ENCODE results near the gene CASS4.

GRCh38 chr20:54208229-54209147, 601 bp downstream of the PFDN4 start:
- PRO-cap, result unidirectional peak, plus-strand start at chr20:54208360

GRCh38 chr20:54409956-54410239, 65.5 kb upstream of the DOK5 start:
- PRO-cap, result no peak

- PRO-cap, result no peak
These were observed 49.4 kb downstream of the DOK5 start for GRCh38 chr20:54524672-54525329.

DNA sequence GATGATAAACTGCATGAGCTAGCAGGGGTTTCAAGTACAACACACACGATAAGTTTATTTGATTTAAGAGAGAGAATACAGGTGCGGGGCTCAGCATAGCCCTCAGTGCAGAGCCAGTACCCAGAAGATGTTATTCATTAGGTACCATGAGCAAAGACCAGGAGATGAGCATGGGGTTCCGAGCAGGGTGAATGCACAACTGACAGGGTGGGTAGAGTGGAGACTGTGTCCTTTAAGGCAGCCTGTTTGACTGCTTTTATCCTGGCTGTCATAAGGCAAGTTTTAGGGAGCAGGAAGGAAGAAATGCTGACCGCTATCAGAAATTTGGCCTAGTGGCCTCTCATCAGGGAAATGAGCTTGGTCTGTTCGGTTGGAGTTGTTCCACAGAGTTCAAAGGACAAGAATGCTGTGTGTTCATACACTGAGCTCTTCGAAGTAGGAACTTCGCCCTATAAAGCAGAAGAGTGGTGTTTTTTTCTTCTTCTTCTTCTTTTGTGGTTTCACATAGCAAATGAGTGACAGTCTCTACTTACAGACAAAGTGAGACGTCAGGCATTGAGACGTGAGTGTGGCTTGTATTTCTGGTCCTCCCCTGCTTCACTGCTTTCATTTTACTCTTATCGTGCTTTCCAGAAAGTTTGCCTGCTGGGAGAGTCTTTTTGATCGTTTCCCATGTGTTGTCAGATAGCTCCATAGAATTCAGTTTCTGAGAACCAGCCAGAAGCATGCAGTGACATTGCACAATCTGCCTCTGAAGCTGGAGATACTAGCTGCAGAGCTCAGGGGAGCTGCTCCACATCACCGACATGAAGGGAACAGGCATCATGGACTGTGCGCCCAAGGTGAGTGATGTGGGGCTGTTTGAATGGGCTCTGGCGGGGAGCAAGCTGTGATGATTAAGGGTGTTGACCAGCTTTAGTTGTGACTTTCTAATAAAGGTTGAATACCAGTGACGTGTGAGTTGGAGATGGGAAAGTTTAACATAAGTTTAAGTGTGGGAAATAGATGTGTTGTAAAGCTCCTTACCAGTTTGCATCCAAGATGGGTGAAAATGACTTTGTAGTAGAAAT, at the start of gene CASS4:
TSS of gene CASS4 (plus strand) at position 608 of the 1,070 bp plus-strand sequence.
- PRO-cap, result no peak

DNA sequence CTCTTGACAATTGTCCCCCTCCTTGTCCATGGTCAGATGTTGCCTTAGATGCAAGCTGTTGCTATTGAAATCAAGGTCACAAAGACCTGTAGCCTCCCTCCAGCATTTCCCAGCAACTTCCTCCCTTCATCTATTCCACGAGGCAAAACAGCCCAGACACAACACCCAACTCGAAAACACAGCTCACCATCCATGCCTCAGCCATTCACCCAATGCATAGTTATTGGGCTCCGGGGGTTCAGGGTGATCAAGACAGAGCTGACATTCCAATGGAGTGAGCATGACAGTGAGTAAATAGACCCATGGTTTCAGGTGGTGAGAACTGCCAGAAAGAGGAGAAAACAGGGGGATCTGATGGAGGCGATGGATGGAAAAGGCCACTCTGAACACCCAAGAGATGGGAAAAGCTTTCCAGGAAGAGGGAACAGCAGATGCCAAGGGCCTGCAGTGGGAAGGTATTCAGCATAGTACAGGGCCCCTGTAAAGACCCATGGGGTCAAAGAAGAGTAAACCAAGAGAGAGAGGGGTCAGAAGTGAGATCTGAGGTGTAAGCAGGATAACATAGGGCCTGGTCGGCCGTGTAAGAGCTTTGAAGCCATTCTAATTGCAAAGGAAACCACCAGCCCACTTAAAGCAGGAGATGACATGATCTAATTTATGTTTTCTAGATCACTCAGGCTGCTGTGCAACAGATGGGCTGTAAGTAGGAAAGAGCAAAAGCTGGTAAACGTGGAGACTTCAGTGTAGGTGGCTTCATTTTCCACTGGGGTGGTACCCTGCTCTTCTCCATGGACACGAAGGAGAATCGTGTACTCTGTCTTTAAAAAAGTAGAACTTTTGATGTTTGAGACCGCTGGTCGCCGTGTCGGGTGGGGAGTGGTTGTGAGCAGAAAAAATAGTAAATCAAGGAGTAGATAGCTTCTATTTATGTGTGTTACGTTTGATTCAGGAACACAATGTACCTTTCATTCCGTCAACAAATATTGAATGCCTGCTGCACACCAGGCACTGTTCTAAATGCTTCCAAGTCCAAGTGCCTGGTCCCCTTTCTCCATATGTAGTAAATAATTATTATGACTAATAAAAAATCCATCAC, 6.1 kb downstream of the CASS4 start:
- PRO-cap, result no peak

DNA sequence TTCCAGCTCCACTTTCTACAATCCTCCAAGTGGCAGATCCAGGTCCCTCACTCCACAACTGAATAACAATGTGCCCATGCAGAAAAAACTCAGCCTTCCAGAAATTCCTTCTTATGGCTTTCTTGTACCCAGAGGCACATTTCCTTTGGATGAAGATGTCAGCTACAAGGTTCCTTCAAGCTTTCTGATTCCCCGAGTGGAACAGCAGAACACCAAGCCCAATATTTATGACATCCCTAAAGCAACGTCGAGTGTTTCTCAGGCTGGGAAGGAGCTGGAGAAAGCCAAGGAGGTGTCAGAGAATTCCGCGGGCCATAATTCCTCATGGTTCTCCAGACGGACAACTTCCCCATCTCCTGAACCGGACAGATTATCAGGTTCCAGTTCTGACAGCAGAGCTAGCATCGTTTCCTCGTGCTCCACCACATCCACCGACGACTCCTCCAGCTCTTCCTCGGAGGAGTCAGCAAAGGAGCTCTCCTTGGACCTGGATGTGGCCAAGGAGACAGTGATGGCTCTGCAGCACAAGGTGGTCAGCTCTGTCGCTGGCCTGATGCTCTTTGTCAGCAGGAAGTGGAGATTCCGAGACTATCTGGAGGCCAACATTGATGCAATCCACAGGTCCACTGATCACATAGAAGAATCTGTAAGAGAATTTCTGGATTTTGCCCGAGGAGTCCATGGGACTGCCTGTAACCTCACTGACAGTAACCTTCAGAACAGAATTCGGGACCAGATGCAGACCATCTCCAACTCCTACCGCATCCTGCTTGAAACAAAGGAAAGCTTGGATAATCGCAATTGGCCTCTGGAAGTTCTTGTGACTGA, 16.2 kb upstream of the RTF2 start:
- PRO-cap, result no peak

GRCh38 chr20:56808440-56809419, 179.6 kb downstream of the TFAP2C start:
- PRO-cap, result no peak

DNA sequence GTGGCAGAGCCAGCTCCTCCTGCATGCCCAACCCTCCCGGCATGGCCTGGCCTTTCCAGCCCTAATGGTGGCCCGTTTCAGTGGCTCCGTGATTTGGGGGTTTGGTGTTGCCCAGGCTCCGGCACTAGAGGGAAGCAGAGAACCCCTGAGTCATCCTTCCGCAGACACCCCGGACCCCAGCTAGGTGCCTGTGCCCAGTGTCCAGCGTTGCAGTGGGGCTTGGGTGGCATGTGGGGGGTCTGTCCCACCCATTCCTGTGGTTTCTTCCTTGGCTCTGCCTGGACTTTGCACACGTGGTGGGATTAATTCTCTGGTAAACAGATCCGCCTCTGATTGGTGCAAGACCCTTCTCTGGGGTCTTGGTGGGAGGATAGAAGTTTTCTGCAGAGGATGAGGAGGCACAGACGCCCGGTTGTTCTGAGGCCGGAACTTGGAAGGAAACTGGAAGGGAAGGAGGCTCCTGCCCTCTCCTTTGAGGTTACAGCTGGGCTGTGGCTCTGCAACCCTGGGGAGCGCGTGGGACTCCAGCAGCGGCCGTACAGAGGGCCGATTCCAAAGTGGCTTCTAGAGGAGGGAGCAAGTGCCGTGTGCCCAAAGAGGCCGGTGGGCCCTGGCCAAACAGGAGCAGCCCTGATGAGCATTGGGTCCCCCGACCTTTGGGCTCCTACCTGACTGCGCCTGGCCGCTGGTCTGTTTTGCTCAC, 9.4 kb downstream of the RBM38 start:
- PRO-cap, result no peak

DNA sequence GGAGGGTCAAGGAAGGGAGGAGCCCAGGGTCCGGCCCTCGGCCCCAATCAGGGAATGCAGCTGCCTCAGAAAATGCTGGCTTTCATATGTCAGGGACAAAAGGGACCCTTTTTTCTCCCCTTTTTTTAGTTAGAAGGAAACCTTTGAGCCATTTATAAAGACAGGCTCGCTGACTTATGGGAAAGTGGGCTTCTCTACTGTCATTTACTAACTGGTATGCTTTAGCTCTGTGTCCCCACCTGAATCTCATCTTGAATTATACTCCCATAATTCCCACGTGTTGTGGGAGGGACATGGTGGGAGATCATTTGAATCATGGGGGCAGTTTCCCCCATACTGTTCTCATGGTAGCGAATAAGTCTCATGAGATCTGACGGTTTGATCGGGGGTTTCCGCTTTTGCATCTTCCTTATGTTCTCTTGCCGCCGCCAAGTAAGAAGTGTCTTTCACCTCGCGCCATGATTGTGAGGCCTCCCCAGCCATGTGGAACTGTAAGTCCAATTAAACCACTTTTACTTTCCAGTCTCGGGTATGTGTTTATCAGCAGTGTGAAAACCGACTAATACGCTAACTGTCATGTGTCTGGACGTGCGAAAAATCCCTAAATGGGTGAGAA, 41.8 kb downstream of the CTCFL start:
- PRO-cap, result no peak

DNA sequence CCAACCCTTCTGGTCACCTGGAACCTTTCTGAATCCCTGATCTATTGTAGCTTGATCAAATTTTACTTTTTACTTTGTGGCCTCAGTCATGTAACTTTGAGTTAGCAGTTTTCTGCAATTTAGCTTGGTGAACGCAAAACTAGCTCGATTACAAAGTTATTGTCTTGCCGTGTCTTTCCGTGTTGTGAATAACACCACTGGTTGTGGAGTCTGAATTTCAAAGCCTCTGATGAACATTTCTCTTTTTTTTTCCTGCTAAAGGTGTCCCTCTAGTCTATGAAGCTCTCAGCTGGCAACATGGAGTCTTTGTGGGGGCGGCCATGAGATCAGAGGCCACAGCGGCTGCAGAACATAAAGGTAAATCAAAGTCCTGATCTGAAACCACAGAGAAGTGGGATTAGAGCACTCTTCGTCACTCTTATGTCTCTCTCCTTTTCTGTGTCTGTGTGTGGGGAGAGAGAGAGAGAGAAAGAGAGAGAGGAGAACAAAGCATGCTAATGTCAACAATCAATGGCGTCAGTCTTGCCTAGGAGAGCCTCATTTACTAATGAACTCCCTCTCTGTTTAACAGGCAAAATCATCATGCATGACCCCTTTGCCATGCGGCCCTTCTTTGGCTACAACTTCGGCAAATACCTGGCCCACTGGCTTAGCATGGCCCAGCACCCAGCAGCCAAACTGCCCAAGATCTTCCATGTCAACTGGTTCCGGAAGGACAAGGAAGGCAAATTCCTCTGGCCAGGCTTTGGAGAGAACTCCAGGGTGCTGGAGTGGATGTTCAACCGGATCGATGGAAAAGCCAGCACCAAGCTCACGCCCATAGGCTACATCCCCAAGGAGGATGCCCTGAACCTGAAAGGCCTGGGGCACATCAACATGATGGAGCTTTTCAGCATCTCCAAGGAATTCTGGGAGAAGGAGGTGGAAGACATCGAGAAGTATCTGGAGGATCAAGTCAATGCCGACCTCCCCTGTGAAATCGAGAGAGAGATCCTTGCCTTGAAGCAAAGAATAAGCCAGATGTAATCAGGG, 4.2 kb downstream of the PCK1 start:
- PRO-cap, result no peak

GRCh38 chr20:57569704-57570055, 8.8 kb downstream of the PCK1 start:
- PRO-cap, result no peak

DNA sequence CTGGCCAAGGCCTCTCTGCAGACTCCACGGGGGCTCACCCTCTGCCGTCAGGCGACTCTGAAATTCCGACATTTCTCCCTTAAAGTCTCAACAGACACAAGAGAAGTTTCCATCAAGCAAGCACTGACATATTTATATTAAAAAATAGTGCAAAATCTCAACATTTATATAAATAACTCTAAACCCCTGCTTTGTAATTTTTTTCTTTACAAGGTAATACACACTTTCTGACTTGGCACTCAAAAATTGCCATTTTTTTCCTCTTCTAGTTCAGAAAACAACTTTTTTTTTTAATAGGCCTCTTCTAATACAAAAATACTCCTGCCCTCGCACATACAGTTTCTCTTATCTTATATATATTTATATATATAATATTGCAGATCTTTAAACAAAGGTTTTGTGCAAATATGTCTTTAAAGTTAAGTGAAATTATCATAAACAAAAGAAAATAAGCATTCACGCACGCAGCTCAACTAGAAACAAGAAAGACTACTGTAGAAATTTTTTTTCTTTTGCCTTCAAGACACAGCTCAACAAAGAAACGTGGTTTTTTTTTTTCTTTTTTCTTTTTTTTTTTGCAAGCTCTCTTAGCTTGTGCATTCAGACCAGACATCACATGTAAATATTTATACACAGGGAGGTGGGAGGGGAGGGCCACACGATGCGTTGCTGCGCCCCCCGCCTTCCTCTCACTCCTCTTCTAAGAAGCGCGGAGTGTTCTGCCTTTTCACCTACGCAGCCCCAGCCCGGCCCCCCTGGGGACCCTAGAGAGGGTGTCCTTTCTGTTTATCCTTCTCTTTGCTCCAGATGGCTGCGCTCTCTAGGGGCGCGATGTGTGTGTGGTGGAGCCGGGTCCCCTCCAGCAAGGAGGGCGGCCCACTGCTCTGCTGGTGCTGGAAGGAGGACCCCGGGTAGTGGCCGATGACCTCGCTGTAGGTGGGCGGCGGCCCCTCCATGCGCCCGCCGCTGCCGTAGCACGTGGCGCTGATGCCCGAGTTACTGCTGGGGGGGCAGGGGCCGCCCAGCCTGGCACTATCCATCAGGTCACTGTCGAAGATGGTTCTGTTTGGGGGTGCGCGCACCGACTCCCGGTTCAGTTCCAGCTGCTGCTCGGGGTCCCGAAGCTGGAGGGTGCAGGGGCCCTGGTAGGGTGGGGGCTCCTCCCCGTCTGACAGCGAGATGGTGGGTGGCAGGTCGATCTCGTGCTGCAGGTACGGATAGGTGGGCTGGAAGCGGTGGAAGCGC, 31.5 kb upstream of the ZBP1 start:
- PRO-cap, result unidirectional peak, minus-strand start at position 754 of the sequence

DNA sequence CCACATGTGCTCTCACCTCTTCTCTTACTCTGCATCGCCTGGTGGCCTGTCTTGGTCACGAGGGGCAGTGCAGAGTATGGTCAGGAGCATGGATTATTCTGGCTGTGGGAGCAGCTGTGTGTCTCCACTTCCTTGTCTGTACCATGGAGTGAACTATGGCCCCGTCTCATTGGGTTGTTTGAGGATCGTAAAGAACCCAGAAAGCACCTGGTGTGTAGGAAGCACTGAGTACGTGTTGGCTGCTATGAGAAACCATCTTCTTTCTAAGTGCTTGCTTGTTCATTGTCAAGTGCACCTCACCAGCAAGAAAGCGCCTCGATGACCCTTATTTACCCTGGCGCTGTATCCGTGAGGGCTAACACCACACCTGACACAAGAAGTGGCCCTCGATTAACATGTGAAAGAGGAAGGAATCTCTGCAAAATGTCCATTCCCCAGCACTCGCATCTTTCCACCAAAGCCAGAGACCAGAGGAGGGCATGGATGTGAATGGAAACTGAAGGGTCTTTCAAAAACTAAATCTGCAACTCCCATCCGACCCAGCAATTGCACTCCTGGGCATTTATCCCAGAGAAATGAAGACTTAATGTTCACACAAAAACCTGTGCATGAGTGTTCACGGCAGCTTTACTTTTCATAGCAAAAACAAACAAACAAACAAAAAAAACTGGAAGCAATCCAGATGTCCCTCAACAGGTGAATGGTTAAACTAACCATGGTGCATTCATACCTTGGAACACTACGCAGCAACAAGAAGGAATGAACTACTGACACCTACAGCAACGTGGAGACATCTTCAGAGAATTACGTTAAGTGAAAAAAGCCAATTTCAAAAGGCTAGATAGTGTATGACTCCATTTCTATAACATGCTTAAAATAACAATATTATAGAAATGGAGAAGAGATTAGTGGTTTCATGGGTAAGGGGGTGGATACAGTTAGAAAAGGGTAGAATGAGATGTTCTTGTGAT, 32.4 kb downstream of the PMEPA1 start:
- PRO-cap, result no peak

GRCh38 chr20:57694945-57695342, 14.9 kb downstream of the PMEPA1 start:
- PRO-cap, result no peak

DNA sequence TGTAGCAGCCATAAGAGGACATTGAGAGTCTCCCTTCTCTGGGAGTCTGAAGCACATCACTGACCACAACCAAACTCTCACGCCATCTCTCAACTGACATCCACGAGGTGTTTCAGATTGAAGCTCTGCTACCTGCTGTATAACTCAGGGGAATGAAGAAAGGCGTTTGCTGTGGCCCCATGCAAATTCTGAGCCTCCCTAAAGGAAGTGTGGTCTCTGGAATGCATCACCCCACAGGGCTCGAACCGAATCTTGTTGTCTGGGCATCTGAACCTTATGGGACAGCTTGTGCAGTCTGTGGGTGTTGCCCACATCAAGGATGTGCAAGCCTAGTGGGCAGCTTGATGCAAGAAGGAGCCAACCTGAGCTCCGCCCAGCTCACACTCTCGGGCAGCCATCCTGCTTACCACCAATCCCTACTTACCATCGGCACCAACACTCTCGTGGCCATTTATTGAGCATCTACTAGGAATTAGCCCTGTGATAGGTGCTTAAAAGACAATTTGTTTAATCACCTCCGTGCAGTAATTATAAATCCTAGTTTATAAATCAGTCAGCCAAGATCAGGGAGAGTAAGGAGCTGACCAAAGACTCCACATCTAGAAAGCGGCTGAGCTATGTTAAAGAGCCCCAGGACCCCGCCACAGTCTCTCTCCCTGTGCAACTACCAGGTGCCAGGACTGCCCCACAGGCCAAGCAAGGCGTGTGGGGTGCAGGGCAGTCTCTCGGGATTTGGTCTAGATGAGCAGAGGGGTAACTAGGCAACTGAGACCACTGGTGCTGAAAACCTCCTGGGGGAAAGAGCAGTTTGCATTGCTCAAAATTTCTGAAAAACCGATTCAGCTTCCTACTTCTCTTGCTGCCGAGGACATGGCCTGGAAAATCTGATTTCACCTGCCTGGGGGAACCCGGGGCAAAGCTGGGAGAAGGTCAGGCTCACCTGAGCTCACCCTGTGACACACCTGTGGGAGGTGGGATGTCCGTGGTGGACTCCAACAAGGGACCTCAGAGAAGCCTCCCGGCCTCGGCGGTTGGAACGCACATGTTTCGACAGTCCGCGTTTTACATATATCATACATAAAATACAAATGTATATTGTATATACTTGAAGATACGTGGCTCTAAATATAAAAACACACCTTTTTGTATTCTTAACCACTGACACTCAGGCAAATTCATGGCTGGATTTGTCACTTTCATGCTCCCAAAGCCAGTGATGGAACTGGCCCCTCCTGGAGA, 10.5 kb downstream of the PMEPA1 start:
- PRO-cap, result no peak

DNA sequence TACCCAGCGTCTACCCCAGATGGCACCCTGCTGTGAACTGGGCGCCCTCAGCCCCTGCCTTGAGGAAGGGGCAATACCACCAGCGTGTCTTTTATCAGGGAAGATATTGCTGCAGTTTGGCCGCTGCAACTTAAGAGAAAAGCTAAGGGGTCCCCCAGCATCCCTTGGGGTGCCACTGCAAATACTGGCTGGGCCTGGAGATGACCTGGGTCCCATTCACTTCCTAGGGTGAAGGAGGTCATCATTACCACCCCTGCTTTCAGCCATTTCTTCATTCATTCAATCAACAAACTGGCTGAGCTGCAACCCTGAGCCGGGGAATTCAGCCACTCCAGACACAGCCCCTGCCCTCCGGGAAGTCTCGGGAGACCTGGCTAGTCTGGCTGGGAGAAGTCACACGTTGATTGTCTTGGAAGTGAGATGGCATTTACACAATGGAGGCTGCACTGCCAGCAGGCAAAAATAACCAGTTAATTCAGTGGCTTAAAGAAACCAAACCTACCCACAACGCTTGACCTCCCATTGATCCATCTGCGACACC, 1.9 kb upstream of the PMEPA1 start:
- PRO-cap, result no peak

- PRO-cap, result no peak
These were observed 62.8 kb upstream of the PMEPA1 start for GRCh38 chr20:57772577-57772958.

- PRO-cap, result no peak
These were observed 133.1 kb upstream of the C20orf85 start for GRCh38 chr20:58017208-58018481.

DNA sequence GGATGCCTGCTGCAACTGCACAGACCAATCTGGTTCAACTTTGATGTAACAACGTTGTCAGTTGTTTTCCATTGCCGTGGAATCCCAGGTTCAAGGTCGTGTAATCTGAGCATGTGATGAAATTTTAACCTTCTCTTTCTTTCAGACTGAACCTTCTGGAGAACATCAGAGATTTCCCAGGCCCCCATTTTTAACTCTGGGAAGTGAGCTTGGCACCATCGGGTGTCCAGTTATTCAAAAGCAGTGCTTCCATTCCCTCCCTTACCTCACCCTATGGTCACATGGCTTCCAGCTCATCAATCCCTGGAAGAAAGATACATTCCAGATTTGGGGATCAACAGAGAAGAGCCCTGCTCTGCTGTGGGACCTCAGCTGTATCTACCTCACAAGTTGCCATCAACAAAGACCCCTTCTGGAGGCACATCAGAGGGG, 52.6 kb upstream of the C20orf85 start:
- PRO-cap, result no peak

- PRO-cap, result no peak
These were observed 35.8 kb upstream of the ANKRD60 start for GRCh38 chr20:58264336-58264640.